GM23248 (cell line): ENCODE measurements around the genes MBD3L5, MCEMP1 and CLEC4M.

- RAMPAGE, long total RNA, result no peak
Measured at GRCh38 chr19:6663462-6663925, 6.5 kb downstream of the TNFSF14 start.

DNA sequence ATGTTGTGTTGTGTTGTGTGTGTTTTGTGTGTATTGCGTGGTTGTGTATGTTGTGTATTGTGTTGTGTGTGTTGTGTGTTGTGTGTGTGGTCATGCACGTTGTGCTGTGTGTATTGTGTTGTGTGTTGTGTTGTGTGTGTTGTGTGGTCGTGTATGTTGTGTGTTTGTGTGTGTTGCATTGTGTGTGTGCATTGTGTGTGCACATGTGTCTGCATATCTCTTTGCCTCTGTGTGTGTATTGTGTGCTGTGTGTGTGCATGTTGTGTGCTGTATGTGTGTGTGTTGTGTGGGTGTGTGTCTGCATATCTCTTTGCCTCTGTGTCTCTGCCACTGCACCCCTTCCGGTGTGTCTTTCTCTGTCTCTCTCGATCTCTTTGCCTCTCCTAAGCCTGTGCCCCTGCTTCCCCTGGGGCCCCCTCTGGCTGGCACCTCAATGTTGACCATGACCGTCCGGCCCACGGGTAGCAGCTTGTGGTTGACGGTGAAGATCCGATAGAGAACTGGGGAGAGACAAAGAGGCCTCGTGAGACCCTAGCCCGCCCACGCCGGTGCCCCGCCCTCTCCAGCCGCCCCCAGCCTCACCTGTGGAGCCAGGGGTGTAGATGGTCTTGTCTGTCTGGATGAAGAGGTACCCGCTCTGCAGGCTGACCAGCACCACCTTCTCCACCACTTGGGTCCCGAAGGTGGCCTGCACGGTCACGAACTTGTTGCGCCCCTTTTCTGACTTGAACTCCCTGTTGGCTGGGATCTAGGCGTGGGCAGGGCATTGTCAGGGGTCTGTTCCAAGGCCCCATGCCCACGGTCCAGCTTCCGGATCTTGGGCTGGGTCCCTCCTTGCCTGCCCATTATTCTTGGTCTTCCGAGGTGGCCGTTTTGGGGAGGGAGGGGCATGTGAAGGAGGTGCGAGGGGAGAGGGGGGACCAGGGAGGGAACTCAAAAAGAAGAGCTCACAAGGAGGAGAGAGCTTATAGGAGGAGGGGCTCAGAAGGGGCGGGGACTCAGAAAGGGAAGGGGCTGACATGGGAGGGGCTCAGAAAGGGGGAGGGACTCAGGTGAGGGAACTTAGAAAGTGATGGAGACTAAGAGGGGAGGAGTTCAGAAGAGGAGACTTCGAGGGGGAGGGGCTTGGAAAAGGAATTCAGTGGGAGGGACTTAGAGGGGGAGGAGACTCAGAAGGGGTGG is 2.4 kb downstream of the C3 start:
- RAMPAGE, long total RNA, result no peak

DNA sequence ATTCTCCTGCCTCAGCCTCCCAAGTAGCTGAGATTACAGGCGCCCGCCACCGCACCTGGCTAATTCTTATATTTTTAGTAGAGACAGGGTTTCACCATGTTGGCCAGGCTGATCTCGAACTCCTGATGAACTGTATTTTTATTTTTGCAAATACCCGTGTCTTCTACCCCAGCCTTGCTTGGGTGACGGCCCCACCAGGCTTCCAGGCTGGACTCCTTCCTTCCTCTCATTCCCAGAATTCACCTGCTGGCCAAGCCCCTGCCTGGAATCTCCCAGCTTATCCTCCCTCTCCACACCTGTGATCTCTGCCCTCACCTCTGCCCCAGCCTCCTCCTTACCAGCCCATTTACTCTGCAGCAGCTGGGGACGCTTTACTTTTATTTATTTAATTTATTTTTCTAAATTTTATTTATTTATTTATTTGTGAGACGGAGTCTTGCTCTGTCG is 5.6 kb upstream of the C3 start:
- RAMPAGE, long total RNA, result no peak

DNA sequence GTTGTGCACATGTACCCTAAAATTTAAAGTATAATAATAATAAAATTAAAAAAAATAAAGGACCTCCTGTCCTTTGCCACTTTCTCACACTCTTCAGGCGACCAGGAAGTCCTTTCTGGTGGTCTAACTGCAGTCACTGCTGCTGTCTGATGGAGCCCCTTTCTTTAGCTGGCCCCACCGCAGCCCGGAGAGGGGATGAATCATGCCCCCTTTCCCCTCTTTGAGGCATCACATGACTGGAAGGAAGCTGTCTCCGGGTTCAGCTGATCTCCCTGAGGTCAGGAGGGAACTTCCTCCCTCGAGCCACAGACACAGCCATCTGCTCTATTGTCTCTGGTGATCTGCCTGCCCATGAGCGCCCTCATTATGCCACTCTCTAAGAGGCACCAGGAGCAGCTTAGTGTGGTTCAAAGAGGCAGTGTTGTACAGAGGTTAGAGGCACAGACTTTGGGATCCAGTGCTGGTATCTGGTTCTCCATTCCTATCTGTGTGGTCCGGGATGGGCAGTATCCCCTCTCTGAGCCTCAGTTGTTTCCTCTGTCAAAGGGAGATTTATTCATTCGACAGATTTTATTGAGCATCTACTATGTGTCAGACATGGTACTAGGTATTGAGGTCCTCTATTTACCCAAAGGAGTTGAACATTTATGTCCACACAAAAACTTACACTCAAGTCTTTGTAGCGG is 29.9 kb downstream of the VAV1 start:
- RAMPAGE, long total RNA, result no peak

- RAMPAGE, long total RNA, result no peak
Measured at GRCh38 chr19:6926211-6926675, 38.9 kb downstream of the ADGRE1 start.

DNA sequence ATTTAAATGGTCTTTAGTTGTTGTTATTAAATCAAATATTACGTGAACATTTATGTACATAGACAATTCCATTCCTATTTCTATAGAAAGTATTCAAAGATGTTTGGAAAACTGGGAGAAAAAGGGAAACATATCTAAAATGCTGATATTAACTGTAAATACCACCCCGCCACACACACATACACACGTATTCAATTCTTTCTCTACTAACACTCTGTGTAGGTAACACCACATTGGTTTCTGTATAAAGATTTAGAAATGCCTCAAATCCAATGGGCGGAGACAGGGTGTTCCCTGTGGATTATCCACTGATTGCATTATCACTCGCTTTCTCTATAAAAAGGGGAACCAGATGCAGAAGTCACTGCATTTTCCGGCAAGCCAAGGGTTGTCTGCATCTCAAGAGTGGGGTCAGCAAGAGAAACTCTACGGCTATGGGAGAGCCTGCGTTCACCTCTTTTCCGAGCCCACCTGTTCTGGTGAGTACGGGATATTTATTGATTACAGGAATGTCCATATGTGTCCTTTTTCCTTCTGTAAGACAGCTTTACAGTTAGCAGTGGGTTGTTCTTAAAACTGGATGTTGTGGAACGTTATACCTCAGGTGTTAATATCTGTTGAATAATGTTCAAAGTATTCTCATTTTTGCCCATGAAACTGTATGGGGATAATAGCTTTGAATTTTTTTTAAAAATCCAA is at the start of gene MBD3L5:
Gene MBD3L5 (plus strand): TSS at position 401 of the 699 bp plus-strand sequence.
- RAMPAGE, long total RNA, result no peak

DNA sequence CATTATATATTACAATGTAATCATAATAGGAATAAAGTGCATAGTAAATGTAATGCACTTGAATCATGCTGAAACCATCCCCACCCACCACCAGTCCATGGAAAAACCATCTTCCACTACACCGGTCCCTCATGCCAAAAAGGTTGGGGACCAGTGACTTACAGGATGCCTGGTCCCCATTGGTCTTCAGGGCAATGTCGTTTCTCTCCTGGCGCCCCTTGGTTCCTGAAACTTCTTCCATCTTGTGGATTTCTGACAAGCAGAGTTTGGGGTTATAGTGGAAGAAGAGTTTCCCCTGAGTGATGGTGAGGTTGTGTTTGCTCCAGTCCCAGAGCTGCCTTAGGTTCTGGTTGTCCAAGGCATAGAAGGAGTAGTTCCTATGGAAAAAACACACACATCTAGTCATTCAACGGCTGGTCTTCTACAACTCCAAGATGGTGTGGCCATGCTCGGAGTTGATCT is 100.9 kb downstream of the ZNF557 start:
- RAMPAGE, long total RNA, result no peak

DNA sequence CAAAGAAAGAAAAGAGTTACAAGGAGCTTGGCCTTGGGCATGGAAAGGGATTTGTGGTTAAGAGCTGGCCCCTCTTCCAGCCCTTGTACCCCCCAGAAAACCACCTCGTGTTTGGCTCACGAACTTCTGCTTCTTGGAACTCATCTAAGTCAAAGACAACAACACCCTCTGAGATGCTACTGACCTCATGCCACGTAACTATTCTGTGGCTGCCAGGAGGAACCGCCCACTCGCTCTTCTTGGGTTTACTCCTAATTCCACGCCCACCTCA is 86.3 kb downstream of the INSR start:
- RAMPAGE, long total RNA, result no peak

DNA sequence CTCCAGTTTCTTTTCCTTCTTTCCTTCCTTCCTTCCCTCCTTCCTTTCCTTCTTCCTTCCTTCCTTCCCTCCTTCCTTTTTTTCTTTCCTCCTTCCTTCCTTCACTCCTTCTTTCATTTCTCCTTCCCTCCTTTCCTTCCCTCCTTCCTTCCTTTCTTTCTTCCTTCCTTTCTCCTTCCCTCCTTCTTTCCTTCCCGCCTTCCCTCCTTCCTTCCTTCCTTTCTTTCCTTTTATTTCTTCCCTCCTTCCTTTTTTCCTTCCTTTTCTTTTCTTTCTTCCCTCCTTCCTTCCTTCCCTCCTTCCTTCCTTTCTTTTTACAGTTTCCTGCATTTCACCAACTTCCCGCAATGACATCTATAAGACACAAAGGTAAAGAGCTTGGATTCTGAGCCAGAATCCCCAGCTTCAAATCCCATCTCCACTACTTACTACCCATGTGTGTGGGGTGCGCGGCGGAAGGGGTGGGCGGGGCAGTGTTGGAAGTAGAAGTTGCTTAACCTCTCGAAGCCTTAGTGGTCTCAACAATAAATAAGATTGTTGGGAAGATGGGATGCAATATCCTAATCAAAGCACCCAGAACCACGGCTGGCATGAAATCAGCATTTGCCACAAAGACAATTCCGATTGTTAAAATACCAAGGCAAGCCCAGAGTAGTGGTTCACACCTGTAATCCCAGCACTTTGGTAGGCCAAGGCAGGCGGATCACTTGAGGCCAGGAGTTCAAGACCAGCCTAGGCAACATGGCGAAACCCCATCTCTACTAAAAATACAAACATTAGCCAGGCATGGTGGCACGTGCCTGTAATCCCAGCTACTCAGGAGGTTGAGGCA is 35.1 kb downstream of the INSR start:
- RAMPAGE, long total RNA, result no peak

DNA sequence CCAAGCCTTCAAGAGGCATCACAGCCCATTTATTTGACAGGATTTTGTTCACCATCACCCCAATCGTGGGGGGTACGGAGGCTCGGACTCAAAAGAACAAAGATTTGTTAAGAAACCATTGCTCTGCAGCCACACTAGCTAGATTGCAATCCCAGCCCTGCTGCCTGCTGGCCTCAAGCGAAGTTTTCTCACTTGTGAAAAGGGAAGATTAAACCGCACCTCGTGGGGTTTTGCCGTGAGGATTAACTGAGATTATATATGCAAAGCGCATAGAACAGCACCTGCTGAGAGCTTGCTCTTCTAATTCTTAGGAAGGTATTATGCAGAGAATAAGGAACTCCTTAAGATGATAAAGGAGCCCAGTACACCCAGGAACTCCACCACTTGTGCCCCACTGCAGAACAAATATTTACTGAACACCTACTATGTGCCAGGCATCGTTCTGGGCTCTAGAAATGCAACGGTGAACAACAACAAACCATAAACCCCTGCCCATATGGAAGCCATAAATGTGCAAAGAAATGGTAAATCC is 3.0 kb downstream of the INSR start:
- RAMPAGE, long total RNA, result no peak

- RAMPAGE, long total RNA, result no peak
Measured at GRCh38 chr19:7330419-7330618, 18.4 kb upstream of the ARHGEF18 start.

DNA sequence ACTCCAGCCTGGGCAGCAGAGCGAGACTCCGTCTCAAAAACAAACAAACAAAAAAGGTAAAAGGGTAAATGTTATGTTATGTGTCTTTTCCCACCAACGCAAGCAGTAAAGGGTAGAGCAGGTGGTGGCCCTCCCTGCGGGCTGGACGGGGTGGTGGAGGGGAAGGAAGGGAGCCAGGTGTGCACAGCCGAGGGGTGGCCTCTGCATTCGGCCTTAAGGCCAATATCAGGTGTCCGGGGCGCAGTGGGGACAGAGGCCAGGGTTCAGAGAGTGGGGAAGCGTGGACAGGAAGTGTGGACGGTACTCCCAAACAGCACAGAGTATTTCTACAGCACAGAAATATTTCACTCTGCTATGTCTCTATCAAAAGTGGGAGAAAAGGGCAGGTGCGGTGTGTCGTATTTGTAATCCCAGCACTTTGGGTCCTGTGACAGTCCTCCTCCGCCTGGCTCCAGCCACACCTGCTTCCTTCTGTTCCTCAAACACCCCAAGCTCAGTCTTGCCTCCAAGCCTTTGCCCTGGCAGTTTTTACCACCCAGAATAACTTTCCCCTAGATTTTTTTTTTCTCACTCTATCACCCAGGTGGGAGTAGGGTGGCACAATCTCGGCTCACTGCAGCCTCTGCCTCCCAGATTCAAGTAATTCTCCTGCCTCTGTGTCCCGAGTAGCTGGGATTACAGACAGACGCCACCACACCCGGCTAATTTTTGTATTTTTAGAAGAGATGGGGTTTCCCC is 3.8 kb upstream of the ARHGEF18 start:
- RAMPAGE, long total RNA, result no peak

- RAMPAGE, long total RNA, result no peak
Measured at GRCh38 chr19:7479931-7481204, 8.5 kb downstream of the PEX11G start.

GRCh38 chr19:7545825-7546282 is 10.3 kb downstream of the PNPLA6 start:
- RAMPAGE, long total RNA, result no peak

DNA sequence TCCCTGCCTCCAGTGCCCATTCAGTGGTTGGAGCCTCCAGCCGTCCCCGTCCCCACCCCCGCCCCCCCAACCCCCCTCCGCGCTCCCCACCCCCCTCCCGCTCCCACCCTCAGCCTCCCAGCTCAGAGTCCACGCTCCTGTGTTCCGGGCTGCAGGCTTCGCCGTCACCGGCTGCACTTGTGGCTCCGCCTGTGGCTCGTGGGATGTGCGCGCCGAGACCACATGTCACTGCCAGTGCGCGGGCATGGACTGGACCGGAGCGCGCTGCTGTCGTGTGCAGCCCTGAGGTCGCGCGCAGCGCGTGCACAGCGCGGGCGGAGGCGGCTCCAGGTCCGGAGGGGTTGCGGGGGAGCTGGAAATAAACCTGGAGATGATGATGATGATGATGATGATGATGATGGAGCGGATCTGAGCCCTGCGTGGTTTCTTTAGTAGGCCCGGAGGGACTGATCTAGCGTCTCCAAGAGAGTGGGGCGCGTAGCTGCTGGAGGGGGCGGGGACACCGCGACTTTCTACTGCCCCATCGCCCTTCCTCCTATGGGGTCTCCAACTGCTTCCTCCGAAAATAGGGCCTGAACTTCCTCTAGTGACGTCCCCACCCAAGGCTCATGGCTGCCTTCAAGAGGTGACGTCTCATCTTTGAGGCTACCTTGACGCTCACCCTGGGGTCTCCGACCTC is 1.4 kb downstream of the RETN start:
- RAMPAGE, long total RNA, result no peak

DNA sequence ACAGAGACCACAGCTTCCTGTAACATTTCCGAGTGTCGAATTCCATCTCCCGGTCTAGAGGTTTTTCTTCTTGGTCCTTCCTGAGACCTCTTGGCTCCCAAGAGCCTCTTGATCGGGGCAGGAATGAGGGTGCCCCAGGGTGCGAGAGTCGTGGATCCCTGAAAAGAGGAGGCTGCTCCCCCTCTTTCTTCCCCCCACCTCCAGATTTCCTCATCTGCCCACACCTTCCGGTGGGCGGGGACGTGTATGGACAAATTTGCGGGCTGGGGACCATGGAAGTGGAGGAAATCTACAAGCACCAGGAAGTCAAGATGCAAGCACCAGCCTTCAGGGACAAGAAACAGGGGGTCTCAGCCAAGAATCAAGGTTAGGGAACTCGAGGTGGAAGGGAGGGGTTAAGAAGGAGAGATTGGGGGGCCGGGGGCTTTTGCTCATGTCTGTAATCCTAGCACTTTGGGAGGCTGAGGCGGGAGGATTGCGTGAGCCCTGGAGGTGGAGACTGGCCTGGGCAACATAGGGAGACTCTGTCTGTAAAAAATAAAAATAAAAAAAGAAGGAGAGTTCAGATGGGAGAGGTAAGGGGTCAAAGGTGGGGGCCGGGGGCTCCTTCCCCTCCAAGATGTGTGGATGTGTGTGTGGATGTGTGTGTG is at the start of gene MCEMP1:
Gene MCEMP1 (plus strand): TSS at position 281 of the 650 bp plus-strand sequence.
- RAMPAGE, long total RNA, result no peak

- RAMPAGE, long total RNA, result no peak
Measured at GRCh38 chr19:7699214-7700187, 2.4 kb downstream of the FCER2 start.

DNA sequence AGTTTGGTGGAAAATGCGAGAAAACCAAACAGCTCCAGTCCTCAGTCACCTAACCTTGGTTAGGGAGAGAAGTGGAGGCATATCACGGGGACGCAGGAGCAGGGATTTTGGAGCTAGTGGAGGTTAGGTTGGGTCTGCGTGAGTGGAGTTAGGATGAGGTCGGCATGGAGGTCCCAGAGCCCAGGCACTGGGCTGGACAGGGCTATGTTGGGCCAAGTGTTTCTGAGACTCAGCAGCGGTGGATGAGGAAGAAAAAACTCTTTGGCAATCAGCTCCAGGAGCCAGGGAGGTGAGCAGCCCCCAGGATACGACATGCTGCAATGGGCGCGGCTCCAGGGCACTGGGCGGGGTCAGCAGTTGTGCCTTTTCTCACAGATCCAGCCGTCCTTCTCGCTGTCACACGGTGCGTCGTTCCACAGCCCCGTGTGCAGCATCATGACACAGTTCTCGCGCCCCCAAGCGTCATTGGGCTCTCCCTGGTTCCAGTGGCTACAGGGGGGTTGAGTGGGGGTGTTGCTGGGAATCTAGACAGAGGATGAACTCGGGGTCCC is 2.8 kb downstream of the CLEC4G start:
- RAMPAGE, long total RNA, result no peak

GRCh38 chr19:7730594-7731228 is 1.2 kb downstream of the CLEC4G start:
- RAMPAGE, long total RNA, result no peak

- RAMPAGE, long total RNA, result no peak
Measured at GRCh38 chr19:7762908-7763483, at the start of gene CLEC4M. Gene CLEC4M (plus strand): TSS chr19:7763243.